Heart right ventricle (tissue), 2 donors: ENCODE measurements around the genes NUP153 and MRS2.

GRCh38 chr6:17492294-17492690 is 98.9 kb downstream of the CAP2 start:
- PRO-cap, 2 experiments, result no peak in any of the 2 experiments

DNA sequence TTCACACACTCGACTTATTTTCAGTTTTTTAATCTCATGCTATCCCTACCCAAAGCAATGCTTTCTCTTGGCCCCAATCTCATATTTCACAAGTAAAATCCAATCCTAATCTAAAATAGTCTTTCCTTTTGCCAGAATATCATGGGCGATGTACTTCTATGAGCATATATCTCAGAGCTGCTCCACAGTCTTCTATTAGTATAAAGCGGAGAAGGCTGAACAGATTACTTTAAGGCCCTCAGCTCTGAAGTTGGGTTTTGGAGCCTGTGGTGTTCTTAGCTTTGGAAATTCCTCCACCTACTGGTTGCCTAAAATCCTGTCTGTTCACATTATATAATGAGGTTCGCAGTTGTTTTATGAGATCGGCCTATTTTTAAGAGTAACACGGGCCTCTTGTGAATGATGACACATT is 16.0 kb upstream of the FAM8A1 start:
- PRO-cap, 2 experiments, result no peak in any of the 2 experiments

DNA sequence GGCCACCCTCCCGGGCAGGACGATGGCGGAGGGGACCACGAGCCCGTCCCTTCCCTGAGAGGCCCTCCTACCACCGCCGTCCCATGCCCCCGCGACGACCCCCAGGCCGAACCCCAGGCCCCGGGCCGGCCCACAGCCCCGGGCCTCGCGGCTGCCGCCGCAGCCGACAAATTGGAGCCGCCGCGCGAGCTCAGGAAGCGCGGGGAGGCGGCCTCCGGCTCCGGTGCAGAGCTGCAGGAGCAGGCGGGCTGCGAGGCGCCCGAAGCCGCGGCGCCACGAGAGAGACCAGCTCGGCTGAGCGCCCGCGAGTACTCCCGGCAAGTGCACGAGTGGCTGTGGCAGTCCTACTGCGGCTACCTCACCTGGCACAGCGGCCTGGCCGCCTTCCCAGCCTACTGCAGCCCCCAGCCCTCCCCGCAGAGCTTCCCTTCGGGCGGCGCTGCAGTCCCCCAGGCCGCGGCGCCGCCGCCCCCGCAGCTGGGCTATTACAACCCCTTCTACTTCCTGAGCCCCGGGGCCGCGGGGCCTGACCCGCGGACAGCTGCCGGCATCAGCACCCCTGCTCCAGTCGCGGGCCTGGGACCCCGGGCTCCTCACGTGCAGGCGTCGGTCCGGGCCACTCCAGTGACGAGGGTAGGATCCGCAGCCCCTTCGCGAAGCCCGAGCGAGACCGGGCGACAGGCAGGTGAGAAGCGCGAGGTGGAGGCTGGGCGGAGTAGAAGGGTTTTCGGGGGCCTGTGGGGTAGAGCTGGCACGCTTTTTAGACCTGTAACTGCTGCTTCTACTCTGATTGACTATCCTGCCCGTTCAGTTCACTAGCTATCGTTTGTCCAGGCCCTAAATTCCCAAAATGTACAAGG is 565 bp downstream of the FAM8A1 start:
- PRO-cap, 2 experiments, result peak in 2 of 2 experiments; most common plus-strand start position 514 of the sequence (in 2); most common minus-strand start position 310 of the sequence (in 1)

DNA sequence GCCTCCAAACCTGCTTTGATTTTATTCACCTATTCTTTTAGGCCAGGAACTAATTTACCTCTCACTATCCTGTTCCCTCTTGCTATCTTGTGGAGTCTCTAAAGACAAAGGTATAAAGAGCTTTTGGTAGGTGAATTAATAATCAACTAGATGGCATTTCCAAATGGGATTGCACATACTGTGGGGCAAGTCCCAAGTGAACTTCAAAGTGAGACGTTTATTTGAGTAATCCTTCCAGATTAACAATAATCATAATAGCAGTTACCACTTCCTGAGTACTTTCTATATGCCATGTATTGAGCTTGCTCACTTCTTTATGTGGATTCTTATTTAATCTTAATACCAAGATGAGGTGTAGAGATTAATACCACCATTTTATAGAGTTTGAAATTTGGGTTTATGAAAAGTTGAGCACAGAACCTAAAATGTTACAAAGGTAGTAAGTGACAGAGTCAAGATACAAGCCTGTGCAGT is 2.9 kb downstream of the FAM8A1 start:
- PRO-cap, 2 experiments, result no peak in any of the 2 experiments

GRCh38 chr6:17706714-17706990 is at the start of gene NUP153:
NUP153 (minus strand) TSS chr6:17706925.
- PRO-cap, 2 experiments, result peak in 2 of 2 experiments; most common minus-strand start chr6:17706886 (in 2)

DNA sequence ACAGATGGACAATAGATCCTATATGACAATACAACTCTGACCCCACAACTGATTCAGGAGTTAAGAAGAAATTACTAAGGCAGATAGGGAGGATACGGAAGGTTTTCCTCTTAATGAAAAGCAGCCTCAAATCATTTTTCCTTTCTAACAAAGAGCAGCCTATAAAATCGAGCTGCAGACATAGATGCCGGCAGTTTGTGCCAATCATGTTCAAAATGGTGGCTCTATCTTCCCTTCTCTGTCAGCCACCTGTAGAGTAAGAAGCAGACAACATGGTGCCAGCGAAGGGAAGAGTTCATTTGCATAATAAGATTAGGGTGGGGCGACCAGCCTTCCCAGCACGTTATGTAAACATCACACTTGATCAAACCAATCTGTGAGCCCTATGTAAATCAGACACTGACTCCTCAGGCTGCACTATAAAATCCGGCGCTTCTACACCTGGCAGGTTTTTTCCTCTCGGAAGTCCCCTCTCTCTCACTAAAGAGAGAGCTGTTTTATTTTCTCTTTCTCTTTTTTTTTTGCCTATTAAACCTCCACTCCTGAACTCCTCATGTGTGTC is 13.1 kb downstream of the TPMT start:
- PRO-cap, 2 experiments, result no peak in any of the 2 experiments

DNA sequence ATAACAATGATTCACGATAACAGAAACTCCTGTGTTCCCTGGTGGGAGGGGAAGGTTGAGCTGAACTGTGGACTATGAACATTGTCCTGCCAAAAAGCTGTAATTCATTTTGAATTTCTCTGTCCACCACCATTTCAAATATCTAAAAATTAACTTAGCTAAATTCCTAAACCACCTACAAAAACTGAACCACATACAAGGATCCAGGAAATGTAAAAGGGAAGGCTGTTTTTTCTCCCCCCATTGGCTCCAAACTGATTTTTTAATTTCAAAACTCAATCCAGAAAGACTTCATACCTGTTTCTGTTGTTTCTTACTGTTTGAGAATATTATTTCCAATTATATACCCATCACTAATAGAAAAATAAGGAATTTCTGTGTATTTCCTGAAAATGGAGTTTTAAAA is 7.5 kb downstream of the TPMT start:
- PRO-cap, 2 experiments, result no peak in any of the 2 experiments

DNA sequence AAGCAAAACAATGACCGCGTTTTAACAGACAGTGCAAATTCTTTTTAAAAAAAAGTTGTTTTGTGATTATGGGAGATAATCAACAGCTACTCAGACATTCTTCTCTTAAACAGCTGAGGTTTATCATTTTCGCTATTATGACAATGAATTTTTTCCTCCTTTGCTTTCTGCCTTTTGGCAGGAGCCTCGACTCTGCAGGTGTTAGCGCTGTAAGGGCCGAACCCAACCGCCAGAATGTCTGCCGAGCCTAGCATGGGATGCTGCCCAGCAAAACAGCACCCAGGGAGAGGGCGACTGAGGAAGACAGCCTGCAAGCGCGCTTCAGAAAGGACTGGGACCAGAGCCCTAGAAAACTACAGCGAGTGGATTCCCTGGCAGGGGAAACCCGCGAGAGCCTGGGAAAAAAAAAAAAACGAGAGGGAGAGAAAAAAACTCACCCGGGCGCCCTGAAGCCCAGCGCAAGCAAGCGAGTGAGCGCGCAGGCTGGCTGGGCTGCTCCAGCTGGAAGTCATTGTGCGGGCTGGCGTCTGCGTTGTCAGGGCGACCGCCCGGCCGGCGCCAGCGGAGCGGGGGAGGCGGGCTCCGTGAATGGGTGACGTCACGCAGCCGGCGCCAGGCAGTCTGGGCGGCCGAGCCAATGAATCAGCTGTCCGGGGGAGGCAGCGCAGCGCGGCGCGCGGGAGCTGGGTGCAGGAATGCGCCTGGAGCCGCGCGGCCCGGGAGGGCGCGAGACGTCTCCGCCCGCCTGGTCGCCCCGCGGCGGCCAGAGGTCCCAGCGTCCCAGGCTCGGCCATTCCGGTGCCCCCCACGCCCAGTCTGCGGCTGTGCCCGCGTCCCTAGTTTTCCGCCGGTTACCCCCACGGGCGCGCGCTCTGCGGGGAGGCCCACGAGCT is 32.7 kb upstream of the ID4 start:
- PRO-cap, 2 experiments, result peak in 2 of 2 experiments; most common plus-strand start position 665 of the sequence (in 2); most common minus-strand start position 240 of the sequence (in 1)

DNA sequence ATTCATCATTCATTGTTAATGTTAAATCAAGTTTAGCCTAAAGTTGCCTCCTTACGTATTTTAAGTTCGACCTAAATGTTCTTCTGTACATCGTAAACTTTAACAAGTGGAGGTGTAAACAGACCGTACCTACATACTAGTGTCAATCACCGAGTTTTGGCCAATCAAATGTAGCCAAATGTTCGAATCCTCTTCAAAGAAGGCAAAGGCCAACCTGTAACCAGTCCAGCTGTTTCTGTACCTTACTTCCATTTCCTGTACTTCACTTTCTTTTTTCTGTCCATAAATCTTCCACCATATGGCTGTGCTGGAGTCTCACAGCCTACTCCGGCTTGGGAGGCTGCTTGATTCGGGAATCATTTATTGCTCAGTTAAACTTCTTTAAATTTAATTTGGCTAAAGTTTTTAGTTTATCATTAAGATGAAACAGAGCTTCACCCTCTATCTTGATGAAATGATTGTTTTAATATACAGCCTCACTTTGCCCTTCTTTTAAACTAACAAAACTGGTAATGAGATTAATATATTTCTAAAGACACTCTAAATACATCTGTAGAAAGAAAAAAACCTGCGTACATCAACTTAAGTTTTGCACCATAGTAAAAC is 13.3 kb downstream of the MBOAT1 start:
- PRO-cap, 2 experiments, result no peak in any of the 2 experiments

GRCh38 chr6:20208628-20209141 is 3.6 kb downstream of the MBOAT1 start:
- PRO-cap, 2 experiments, result no peak in any of the 2 experiments

- PRO-cap, 2 experiments, result no peak in any of the 2 experiments
Observed at GRCh38 chr6:20820361-20821090, 286.3 kb downstream of the CDKAL1 start.

- PRO-cap, 2 experiments, result no peak in any of the 2 experiments
Observed at GRCh38 chr6:21109931-21110130, 483.7 kb upstream of the SOX4 start.

- PRO-cap, 2 experiments, result no peak in any of the 2 experiments
Observed at GRCh38 chr6:21423135-21423802, 170.3 kb upstream of the SOX4 start.

- PRO-cap, 2 experiments, result no peak in any of the 2 experiments
Observed at GRCh38 chr6:21538454-21538734, 55.2 kb upstream of the SOX4 start.

- PRO-cap, 2 experiments, result peak in 2 of 2 experiments; most common plus-strand start chr6:21596791 (in 1); most common minus-strand start chr6:21596795 (in 1)
Observed at GRCh38 chr6:21596192-21596830, 2.8 kb downstream of the SOX4 start.

GRCh38 chr6:21666168-21666674 is 72.7 kb downstream of the SOX4 start:
- PRO-cap, 2 experiments, result peak in 2 of 2 experiments; most common plus-strand start chr6:21666444 (in 2); most common minus-strand start chr6:21666335 (in 2)

DNA sequence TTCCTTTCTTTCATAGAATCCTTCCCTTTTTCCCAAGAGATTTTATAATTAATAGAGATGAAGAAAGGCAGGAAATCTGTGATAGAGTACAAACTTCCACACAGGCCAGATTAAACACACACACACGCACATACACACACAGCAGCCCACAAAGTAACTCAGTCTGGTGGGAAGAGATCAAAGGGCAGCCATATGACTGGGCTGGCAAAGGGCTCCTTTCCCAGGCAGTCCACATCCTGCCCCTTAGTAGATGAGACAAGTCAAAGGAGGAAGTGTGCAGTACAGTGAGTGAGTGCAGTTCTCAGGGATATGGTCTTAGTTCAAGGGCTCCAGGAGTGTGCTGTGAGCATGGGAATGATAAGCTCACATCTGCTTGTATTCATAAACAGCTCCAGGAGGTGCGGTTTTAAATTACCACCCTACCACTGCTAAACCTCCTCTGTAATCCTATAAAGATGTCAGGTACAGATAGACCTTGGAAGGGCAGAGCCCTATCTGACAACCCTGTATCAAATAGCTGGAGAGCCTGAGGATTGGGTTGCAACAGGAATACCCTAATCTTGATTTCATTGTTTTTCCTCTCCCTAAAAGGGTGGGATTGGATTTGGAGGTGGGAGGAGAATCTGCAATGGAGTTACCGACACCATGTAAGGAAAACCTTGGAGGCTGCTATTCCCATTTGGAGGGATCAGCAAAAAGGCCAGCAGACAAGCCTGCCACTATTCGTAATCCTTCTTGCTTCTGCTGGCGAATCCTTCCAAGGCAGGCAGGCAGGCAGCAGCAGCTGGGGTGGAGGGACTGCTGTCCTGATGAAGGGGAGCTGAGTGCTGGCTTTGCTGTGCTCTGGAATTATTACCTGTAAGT is 342.9 kb downstream of the PRL start:
- PRO-cap, 2 experiments, result peak in 1 of 2 experiments; most common plus-strand start position 279 of the sequence (in 1)

GRCh38 chr6:22470849-22471496 is 98.4 kb upstream of the HDGFL1 start:
- PRO-cap, 2 experiments, result no peak in any of the 2 experiments

GRCh38 chr6:22880861-22881389 is 311.6 kb downstream of the HDGFL1 start:
- PRO-cap, 2 experiments, result no peak in any of the 2 experiments

- PRO-cap, 2 experiments, result peak in 2 of 2 experiments; most common plus-strand start chr6:24402936 (in 2); most common minus-strand start chr6:24403368 (in 1)
Observed at GRCh38 chr6:24402621-24403851, at the start of gene MRS2. MRS2 (plus strand) TSS chr6:24402936.